Measurements from ENCODE around the gene APCDD1.

DNA sequence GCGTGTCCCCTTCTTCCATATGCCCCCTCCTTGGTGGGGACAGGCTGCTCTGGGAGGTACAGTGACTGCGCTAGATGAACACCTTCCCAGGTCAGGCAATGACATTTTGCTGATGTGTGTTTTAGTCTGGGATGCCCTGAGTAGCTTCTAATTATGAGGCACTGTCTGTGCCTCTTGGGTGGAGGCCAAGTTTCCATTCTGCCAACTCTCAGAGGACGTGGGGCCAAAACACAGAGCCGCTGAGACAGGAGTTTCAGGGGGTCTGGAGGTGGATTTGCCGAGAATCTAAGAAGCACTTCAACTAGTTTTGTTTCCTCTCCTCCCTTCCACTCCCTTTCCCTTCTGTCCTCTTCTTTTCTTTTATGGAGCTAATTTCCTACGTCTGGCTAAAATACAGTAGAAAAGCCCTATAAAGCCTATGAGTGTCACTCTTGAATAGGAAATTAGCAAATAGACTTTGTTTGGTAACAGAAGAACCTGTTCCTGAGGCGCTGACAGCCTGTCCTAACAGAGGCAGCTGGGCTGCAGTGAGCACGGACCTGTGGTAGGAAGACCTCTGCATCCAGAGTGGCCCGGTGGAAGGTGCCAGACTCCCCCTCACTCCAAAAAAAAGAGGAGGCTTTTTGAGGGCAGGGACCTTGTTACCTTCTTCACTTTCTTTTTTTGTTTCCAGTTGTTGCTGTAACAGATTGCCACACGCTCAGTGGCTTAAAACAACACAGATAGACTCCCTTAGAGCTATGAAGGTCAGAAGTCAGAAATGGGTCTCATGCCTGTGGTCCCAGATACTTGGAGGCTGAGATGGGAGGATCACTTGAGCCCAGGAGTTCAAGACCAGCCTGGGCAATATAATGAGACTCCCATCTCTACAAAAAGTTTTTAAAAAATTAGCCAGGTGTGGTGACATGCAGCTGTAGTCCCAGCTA, 81.3 kb upstream of the TXNDC2 start:
- PRO-cap, result no peak

DNA sequence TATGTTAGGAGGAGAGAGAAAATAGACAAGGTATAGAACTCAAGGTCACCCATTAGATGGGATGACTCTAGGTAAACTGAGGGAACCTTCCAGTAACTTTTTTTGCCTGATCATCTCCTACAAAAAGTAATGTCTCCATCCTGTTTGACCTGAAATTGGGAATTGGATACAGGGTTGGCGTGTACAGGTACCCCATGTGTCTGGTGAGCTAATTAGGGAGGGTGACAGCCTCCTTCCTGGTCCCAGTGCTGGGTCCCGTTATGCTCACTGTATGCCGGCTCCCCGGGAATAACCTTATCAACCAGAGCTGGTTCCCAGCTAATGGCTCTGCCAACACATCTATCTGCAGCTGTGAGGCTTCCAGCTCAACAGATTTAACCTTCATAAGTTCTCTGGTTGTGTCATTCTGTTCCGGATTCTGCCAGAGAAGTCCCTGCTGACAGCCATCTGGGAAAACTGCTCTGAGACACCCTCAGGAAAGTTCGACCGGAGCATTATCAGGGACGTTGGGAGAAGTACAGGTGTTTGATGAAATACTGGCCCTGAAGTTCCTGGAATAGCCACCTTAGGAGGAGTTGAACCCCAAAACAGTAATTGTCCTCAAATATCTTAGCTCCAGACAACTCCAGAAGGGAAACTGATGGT, 39.7 kb upstream of the TXNDC2 start:
- PRO-cap, result no peak

DNA sequence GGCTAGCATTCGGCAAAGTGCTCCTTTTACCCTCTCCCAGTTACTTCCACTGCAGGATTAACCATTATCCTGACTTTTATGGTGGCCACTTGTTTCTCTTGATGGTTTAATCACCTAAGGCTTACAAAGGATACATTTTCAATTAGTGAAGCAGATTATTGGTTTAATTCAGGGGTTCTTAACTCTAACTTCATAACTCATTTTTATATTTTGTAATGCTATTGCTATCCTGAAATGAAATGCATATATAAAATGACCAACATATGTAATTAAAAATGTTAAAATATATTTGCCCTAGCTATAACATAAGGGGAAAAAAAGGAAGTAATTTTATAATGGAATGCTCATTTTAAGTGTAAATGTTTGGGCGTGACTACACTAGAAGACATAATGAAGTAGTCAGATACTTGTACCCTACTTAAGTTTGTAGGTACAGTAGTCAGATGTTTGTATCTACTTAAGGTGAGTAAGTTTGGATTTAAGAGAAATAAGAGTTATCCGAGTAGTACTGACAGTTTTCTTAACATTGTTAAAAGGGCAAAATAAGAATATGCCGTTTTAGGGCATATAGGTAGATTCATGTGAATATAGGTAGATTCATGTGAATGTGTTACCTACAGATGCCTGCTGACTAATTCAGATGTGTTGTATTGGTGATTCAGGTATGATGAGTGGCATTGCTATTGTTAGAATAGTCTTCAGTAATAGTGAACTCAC, 14.7 kb downstream of the VAPA start:
- PRO-cap, result no peak

GRCh38 chr18:10035399-10035881, 121.6 kb downstream of the VAPA start:
- PRO-cap, result no peak

DNA sequence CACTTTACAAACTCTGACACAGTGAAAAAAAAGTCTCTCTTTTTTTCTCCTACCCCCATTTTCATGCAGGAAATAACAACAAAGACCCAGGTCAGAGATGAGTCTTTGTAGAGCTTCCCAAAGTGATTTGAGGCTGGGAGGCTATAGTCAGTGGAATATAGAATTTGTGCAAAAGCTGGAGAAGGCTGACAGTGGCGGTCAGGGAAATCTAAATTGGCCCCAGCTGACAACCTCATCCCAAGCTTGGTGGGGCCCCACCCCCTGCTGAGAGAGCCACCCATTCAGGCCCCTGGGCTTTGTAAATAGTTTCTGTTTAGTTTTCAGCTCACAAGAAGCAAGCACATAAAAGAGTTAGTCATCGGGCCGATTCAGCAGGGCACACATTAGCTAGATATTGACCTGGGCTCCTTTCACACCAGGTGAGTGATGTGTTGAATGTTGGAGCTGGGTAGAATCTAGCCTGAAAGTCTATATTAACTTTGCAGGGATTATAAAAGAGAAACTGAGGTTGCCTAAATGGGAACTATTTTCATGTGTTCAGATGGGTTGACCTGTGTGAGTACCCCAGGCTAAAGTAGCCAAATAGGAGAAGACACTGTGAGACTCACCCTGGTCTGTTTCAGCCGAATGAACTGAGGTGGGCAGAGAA, 227.1 kb downstream of the VAPA start:
- PRO-cap, result no peak

DNA sequence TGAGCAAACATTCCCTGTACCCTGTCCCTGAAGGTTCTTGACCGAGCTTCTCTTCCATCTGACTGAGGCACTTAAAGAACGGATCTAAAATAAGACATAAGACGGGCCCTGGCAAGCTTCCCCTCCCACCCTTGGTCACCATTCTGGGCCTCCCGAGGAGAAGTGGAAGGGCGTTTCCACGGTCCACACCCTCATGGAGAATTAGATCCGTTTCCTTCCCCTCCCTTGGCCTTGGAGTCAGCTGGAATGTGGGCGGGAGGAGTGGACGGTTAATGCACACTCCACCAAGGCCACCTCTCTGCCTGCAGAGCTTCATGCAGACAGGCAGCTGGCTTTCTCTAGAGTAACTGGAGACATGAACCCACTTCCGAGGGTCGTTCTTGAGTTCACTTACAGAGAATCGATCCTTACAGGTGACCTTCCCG, 257.3 kb upstream of the APCDD1 start:
- PRO-cap, result no peak

GRCh38 chr18:10298209-10298683, 156.2 kb upstream of the APCDD1 start:
- PRO-cap, result no peak

DNA sequence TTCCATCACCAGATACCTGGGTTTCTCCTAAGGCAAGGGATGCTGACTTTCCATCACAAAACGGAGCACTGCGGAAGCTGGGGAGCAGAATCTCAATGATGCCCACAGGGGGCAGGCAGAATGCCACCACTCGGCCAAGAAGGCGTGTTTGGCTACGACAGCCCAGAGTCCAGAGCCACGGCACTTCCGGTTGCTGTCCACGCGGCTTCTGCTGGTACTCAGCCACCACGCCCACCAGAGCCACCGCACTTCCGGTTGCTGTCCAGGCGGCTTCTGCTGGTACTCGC, 40.3 kb upstream of the APCDD1 start:
- PRO-cap, result no peak

GRCh38 chr18:10453095-10453573, 1.3 kb upstream of the APCDD1 start:
- PRO-cap, result no peak

GRCh38 chr18:10454011-10454796, at the start of gene APCDD1:
Gene APCDD1 (plus strand): TSS chr18:10454635.
- PRO-cap, result bidirectional peak, plus-strand start at chr18:10454603, minus-strand start at chr18:10454524

- PRO-cap, result no peak
Observed at GRCh38 chr18:10482631-10483858, 28.6 kb downstream of the APCDD1 start.

DNA sequence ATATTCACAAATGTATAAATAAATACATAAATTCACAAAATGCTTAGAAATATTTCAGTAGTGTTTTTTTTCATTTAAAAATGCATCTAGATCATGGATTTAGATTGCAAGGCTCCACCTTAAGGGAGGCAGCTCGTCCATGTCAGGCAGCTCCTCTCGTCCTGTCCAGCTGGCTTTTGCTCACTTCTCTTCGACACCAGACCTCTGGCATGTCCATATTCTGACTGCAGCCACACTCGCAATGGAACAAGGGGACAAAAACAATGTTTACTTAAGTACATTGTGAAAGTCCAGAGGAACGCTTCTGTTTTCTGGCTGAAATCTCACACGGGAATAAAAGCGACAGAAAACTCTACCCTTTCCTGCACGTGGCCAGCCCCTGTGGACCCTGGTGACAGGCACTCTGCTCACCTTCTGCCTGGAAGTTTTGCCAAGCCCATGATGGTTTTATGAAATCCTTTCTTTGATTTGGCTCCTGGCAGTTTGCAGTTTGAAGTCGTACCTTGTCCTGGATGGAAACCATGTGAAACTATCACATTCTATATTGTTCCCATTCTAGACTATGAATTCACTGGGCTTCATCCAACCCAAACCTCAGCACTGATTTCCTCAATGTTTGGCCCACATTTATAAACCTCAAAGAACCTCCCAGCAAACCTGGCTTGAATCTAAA, 134.2 kb upstream of the PIEZO2 start:
- PRO-cap, result no peak

DNA sequence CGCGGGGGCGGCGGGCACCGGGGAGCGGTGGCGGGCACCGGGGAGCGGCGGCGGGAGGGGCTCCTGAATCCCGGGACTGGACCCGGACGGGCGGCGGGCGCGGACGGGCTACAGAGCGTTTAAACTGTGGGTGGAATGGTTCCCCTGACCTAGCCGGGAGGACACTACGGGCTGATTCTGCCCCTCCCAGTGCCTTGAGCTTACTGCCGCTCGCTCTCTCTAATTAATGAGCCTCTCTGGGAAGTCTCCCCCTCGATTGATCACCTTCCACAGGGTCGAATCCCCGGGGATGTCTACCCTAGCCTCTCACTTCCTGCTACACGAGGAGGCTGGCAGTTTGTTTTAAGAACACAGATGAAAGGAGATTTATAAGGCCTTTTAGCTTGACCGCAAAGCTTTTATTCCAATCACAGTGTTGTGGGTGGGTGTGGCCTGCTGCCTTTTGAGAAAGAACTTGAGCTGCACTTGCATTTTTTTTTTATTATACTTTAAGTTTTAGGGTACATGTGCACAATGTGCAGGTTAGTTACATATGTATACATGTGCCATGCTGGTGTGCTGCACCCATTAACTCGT, 1.0 kb downstream of the GNAL start:
- PRO-cap, result no peak

- PRO-cap, result no peak
Observed at GRCh38 chr18:11818583-11818913, 32.7 kb upstream of the CHMP1B start.

- PRO-cap, result bidirectional peak, plus-strand start at chr18:11981019, minus-strand start at chr18:11980914
Observed at GRCh38 chr18:11980974-11981331, 354 bp upstream of the IMPA2 start.

DNA sequence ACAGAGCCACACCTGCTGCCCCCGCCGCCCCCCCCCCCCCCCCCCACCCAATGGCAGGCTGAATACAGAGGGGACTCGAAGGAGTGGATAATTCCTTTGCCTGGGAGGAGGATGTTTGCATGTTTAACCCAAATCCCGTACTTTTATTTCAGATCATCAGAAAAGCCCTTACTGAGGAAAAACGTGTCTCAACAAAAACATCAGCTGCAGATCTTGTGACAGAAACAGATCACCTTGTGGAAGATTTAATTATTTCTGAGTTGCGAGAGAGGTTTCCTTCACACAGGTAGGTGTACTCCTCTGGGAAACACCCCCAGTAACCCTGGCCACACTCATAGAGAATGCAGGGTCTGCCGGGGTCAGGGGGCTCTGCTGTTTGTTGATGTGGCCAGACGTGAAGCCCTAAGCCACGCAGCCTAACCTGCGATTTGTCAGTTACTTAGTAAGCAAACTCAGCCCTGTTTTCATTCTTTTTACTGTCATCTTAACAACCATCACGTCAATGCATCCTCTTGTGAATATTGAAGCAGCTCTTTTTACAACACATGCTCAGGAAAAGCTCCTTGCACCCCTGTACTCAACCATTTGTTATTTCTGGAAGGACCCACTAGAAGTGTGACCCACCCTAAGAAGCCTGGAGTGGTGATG, 17.7 kb downstream of the IMPA2 start:
- PRO-cap, result no peak

DNA sequence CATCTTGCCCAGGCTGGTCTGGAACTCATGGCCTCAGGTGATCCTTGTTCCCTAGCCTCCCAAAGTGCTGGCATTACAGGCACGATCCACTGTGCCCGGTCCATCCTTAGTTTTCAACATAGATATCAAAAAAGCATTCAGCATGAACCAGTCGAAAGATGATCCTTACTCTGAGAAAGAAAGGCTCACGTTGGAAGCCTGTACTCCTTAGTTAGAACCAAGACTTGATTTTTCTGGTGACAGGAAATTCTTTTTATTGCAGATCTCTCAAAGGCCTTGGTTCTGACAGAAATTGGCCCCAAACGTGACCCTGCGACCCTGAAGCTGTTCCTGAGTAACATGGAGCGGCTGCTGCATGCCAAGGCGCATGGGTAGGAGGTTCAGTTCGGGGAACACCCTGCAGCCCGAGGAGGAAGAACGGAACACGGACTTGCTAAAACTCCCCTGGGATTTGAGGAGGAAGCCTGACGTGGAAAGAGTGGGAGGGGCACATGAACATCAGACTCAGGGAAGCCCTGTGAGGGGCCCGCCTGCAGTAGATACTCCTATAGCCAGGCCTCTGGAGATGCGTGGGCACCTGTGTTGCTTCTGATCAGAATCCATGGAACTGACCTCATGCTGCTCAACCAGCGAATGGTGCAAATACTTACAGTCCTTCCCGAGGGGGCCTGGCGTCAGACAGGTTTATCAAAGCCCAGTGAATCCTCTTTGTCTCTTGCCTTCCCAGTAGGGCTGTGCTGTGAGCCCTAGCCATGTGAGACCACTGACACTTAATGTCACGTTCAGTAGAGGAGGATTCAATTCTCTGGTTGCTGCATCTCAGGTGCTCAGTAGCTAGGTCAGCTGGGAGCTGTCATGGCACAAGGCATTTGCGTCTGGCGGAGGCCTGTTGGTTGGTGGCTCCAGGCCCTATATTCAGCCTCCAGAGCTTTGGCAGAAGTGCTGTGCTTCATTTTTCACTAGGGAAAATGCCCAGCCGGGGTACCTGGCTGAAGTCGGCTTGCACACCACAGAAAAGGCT, 46.8 kb downstream of the IMPA2 start:
- PRO-cap, result no peak

DNA sequence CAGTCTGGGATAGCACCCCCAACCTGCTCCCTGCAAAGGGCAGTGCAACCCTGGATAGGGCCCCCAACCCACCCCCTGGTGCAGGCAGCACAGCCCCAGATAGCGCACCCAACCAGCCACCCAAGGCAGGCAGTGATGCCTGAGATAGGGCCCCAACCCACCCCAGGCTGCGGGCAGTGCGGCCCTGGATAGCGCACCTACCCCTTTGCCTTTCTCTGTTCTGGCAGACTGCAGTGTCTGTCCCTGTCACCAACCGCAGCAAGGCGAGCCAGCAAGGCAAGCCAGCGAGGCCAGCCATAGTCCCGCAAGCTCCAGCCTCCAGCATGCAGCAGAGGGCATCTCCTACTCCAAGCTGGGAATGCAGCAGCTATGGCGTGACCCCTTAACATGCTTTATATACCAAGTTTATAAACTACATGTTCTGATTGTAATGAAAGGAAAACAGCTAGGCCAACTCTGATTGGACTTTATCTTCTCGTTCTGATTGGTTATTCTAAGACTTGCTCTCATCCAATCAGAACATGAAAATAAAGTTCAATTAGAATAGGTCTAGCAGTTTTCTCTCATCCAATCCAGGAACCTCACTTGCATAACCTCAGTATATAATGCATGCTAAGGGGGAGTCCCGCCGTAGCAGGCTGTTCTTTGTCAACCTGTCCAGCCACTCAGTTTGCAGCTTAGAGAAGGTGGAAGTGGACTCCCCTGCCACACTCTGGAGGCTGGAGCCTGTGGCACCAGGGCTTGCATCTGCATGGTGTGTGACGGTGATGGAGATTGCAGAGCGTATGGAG, 34.0 kb upstream of the ANKRD62 start:
- PRO-cap, result no peak

DNA sequence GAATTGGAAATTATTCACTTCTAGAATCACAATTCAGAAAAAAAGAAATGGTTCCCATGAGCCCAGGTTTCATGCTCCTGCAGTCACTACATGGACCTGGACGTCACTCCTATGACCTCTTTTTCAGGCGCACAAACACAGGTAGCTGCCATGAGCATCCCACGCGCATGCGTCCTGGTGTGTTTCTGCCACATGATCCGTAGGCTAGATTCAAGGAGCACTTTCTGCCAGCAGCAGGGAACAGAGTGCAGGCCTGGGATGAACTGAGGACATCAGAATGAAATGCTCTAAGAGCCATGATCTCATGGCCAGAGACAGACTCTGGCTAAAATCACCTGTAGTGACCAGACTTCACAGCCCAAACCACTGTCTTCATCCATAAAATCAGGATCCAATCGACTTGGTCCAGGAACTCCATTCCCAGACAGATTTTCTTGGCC, 26.0 kb downstream of the CIDEA start:
- PRO-cap, result no peak

GRCh38 chr18:12306218-12306740, 1.8 kb upstream of the TUBB6 start:
- PRO-cap, result no peak